ENCODE measurements around a stretch of chr14.

- PRO-cap = no peak
These were observed 603.4 kb downstream of the TMEM121 start for GRCh38 chr14:106129746-106130237.

DNA sequence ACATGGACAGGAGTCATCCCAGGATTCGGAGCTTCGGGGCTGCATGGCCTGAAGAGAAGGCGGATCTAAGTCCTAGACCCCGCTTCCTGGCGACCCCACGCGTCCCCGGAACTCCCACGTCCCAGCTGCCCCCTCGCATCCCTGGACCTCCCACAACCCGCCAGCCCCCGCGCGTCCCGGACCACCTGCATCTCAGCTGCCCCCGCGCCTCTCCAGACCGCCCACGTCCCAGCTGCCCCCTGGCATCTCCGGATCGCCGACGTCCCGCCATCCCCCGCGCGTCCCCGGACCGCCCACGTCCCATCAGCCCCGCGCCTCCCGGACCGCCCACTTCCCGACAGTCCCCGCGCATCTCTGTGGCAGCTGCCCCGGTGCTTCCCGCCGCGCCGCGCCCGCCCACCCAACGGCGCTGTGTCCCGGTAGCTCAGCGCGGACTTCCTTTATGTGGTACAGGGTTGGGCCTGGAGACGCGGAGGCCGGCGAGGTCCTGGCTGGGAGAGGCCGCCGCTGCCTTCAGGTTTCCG is 874.9 kb downstream of the TMEM121 start:
- PRO-cap = no peak

- PRO-cap = no peak
These were observed 1149.0 kb downstream of the TMEM121 start for GRCh38 chr14:106675335-106675768.

GRCh38 chr14:106810305-106811134 is 1284.1 kb downstream of the TMEM121 start:
- PRO-cap = no peak

Data from right cardiac atrium (tissue), 1 donor.